Cytotoxic T cell (primary cell): Measurements from ENCODE around the genes UBC and AACS.

DNA sequence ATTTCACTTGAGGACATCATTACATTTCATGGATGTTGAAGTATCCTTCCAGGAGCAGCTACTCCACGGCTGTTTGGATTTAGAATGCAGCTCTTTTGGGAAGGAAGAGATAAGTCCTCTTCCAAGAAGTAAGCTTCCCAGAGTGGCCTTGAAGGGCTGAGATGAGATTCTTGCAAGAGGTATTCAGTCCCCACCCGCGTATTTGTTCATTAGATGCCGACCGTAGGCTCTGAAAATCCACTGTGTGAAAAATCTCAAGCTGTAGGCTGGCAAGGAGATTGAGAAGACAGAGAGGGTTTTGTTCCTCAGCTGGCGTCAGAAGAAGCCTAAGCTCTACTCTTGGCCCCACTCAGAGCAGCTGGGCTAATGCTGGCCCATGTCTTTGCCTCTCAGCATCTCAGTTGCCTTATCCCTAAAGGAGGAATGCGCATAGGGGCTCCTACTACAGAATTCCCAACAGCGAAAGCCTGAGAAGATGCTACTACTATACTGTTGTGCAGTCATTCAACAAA, 131.2 kb upstream of the NCOR2 start:
- PRO-cap, 2 experiments: no peak in any of the 2 experiments

- PRO-cap, 2 experiments: no peak in any of the 2 experiments
These were observed 89.0 kb downstream of the SCARB1 start for GRCh38 chr12:124774653-124775146.

DNA sequence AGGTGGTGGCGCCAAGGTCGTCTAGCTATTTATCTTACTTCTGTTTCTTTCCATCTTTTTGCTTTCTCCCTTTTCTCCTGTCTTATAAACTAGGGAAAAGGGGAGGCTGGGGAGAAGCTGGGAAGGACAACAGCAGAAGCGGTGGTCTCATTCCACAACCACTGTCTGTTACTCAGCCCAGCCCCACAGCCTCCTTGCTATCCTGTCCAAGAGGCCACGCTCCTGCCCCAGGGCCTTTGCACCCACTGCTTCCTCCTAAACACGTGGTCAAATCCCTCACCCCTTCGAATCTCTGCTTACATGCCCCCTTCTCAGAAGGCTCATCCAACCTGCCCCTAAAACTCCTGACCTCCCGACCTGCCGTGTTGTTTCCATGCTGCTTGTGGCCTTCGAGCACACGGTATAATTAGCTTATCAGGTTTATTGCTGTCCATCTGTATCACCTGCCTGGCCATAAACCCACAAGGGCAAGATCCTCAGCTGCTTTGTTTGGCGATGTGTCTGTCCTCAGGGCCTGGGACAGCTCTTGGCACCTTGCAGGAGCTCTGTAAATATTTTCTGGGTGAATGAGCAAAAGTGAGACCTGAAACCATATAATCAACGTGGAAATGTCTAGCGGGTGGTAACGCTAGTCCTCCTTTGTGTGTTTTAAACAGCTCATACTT, 36.1 kb downstream of the SCARB1 start:
- PRO-cap, 2 experiments: no peak in any of the 2 experiments

DNA sequence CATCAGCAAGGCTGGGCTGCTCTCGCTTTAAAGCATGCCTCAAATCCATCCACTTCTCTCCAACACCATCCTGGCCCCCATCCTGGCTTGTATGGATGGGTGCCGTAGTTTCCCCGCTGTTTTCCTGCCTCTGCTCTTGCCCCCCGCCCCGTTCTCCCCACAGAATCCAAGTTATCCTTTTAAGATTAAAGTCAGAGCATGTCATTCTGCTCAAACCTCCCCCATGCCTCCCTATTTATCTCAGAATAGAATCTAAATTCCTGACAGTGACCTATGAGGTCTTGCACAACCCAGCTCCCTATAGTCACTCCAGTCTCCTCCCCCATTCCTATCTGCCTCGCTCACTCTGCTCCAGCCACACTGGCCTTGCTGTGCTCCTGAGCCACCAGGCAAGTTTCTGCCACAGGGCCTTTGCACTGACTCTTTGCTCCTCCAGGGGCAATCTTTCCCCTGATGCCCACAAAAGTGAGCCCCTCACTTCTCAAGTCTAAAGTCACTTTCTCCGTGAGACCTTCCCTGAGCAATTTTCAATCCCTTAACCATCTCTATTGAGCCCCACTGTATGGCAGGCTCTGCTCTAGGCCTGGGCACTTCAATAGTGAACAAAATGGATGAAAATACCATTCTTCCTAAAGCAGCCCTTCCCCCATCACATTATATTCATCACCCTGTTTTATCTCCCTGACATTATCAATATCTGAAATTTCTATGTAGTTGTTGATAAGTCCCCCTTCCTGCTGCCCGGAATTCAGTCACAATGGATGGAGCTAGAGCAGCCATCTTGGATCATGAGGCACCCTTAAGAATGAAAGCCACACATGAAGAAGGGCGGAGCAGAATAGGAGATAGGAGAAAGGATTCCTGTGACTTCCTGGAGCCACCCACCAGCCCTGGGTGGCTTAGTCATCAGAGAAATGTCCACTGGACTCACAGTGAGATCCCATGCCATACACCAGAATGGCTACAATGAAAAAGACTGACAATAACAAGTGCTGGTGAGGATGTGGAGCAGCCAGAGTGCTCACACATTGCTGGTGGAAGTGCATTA, 34.1 kb downstream of the SCARB1 start:
- PRO-cap, 2 experiments: no peak in any of the 2 experiments

DNA sequence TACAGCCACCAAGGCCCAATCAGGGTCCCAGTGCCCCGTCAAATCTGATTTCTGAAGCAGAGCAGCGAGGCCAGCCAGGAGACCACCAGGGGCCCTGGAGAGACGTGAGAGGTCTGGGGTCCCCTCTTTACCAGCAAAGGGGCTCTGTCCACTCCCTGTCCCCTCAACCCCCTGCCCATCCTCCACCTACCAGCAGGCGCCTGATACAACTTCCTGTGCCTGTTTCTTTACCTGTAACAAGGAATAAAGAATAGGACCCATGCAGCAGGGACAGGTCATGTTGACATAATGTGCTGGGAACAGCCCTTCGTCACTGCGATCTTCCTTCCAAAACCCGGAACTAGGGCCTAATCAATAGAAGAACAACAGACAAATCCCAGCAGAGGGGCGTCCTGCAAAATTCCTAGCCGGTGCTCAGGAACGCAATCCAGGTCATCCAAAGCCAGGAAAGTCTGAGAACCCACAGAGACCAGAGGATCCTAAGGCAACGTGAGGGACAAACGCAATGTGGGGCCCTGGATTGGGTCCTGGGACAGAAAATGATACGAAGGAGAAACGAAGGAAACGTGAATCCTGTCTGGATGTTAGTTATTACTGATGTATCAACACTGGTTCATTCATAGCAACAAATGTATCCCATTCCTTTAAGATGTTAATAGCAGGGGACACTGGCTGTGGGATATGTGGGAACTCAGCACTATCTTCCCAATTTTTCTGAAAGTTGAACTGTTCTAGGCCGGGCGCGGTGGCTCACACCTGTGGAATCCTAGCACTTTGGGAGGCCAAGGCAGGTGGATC, 32.0 kb downstream of the SCARB1 start:
- PRO-cap, 2 experiments: no peak in any of the 2 experiments

- PRO-cap, 2 experiments: peak in 2 of 2 experiments; most common plus-strand start chr12:124914202 (in 2); most common minus-strand start chr12:124914091 (in 2)
These were observed at the start of gene UBC for GRCh38 chr12:124913869-124914722. TSS of gene UBC (minus strand) at chr12:124914650.

- PRO-cap, 2 experiments: no peak in any of the 2 experiments
These were observed 2.3 kb upstream of the UBC start for GRCh38 chr12:124916717-124917119.

DNA sequence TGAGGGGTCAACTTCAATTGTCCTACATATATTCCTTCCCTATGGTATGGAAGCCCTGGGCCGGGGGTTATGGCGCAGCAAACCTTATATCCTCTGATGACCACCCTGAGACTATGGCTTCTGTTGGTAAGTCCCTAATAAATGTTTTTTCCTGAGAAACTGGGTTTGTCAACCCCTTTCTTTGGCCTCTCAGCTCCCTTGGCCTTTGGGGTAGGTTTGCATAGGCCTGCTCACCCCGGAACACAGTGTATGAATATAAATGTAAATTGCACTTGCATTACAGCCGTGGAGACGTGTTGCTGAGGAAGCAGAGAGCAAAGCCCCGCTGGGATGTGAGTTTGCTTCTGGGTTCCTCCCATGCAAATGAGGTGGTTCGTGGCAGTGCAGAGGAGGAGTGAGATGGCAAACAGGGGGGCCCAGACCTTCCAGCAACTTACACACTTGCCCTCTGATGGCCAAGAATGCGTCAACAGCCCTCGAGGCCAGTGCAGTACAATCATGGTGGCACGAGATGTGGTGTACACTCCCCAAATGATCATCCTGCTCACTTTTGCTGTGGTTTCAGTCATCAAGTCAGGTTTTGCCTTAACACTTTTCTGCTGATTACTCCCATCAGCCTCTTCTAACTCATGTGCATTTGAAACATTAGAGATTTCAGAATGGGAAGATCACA, 6.6 kb upstream of the UBC start:
- PRO-cap, 2 experiments: no peak in any of the 2 experiments

DNA sequence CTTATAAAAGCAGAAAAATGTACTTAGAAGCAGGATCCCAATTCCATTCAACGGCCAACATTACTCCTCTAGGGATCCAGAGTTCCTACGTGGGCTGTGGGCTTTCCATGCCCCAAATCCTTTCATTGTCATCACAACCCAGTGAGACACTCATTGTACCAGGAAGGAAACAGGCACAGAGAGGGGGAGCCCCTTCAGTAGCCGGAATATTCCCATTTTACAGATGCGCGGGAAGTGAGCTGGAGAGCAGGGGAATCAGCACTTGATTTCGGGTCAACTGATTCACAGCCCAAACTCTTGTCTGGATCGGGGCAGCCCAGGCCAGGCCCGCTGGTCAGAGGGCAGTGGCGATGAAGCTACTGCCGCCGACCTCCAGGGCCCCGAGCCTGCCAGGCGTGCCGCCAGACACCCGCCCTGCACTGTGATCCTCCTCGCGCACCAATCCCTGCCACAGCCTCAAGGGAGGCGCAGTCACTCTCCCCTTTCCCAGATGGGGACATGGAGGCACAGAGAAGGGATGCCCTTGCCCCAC, 9.0 kb downstream of the DHX37 start:
- PRO-cap, 2 experiments: no peak in any of the 2 experiments

DNA sequence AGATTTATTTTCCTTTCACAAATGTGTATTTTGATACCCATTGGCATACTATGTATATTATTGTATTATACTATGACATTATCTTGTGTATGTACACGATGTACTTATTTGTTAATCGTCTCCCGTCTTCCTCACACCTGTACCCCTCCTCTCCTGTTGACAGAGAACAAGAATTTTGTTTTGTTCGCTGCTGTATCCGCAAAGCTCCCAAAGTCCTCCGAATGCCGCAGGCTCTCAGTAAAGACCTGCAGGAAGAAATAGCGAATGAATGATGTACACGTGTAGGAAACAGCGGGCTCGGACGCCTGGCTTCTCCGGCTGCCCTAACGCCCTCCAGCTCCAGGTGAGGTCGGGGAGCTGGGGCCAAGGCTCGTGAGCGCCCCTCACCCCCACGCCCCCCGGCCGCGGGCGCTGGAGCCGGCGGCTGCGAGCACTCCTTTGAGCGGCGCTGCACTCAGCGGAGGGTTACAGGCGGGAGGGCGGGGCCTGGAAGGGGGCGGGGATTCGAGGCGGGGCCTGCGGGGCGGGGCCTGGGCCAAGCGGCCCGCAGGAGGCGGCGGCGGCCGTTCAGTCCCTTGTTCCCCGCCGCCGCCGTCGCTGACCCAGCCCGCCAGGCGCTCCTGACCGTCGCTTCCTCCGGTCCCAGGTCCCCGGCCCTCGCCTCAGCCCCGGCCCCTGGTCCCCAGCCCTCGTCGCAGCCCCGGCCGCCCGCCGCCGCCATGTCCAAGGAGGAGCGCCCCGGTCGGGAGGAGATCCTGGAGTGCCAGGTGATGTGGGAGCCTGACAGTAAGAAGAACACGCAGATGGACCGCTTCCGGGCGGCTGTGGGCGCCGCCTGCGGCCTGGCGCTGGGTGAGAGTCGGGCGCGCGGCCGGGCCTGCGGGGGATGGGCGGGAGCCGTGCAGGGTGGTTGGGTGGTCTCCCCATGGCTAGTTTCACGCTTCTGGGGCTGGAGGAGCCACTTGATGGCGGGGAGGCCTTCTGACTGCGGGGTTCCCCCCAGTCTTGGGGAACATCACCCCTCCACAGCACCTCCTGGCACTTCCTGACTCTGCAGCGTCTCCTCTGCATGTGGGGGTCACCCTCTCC, at the start of gene AACS:
AACS (plus strand) TSS at position 570 of the 1,089 bp plus-strand sequence.
- PRO-cap, 2 experiments: peak in 2 of 2 experiments; most common plus-strand start position 578 of the sequence (in 2); most common minus-strand start position 762 of the sequence (in 2)

DNA sequence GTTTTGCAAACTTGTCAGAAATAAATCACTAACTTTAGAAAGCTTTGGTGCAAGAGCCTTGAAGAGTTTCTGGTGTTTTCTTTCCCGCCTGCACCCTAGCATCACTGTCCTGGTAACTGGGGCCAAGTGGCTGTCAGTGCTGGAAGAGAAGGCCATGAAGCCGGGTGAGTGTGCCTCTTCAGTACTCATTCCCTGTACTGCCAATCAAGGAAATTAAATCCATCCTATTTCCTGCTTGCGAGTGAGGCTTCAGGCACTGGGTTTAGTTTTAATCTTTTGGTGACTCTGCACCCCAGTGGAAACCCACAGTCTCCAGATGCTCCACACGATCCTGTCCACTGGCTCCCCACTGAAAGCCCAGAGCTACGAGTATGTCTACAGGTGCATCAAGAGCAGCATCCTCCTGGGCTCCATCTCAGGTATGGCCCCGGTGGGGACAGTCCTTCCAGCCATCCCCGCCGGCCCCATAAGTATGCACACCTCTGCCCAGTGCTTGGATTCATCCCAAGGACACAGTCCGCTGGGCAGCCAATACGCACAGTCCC, 59.4 kb downstream of the AACS start:
- PRO-cap, 2 experiments: no peak in any of the 2 experiments

DNA sequence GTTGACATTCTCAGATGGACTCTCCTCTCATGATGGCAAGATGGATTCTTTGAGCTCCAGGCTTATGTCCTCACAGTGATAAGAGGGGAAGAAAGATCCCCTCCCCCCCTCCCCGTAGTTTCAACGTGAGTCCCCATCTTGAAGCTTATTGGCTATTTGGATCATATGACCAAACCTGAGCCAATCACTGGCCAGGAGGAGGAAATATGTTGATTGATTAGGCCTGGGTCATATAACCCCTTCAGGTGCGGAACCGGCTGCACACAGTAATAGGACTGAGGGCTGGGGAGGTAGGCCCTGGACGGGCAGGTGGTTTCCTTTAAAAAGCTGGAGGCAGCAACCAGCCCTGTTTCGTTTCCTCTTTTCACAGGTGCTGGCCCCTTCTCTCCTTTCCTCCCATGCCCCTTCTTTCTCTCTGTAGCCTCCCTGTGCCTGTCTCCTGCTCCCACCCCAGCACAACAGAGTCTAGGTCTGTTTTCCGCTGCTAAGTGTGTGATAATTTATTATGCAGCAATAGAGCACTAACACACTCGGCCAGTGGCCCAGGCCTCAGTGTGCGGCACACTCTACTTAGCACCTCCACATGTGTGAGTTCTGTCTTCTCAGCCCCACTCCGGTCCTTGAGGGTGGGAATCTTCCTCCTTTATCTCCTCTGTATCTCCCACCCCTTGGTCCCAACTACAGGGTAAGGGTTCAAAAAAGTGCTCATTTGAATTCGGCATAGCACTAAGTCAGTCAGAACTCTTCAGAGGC, 36.4 kb upstream of the TMEM132B start:
- PRO-cap, 2 experiments: no peak in any of the 2 experiments

GRCh38 chr12:125330805-125331325, 144.7 kb downstream of the TMEM132B start:
- PRO-cap, 2 experiments: no peak in any of the 2 experiments

DNA sequence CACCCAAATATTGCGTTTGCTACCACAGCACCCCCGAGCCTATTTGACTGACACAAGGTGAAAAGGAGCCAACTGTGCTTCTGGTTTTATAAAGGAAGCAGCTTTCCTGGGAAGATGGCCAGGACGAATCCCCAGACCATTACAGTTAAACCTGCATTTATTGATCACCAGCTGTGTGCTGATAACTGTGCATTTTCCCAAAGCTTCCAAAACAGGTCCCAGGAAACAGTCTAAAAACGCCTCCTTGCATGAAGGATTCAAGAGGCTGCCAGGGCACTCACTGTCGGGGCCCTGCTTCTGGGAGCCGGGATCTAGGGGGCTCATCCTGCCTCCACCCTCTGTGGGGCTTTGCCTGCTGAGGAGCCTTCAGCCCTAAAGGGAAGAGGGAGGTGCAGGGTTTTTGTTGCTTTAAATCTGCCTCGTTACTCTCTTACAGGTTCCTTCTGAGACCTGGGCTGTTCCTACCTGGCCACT, 270.0 kb downstream of the TMEM132B start:
- PRO-cap, 2 experiments: no peak in any of the 2 experiments

GRCh38 chr12:127059990-127061017, 1206.7 kb upstream of the TMEM132C start:
- PRO-cap, 2 experiments: no peak in any of the 2 experiments

DNA sequence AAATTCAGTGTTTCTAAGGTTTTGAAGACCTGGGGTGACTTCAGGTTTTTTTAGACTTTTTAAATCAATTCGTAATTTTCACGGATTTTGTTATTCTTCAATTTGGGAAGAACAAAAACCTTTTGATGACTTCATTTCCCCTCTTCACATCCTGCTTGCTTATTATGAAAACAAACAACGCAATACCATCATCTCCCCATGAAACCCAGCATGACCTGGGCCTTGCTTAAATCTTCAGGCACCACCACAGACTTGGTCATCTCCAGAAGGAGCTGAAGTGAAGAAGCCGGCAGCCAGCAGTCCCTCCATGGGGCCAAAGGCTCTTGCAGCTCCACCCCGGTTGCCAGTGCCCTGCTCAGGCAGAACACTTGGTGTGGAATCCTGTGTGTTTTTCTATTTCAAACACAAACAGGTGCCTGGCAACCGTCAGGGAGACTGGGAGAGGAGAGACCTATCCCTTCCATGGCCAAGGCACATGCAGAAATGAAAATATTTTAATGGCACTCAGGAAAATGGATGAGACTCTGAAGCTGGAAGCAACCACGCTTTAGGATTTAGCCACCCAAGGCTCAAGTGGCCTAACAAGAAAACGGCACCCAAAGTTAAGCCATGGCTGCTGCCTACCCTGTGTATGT, 982.9 kb upstream of the TMEM132C start:
- PRO-cap, 2 experiments: no peak in any of the 2 experiments

GRCh38 chr12:127316938-127317347, 950.0 kb upstream of the TMEM132C start:
- PRO-cap, 2 experiments: peak in 1 of 2 experiments; most common minus-strand start chr12:127317167 (in 1)

GRCh38 chr12:127943720-127944049, 323.3 kb upstream of the TMEM132C start:
- PRO-cap, 2 experiments: no peak in any of the 2 experiments

DNA sequence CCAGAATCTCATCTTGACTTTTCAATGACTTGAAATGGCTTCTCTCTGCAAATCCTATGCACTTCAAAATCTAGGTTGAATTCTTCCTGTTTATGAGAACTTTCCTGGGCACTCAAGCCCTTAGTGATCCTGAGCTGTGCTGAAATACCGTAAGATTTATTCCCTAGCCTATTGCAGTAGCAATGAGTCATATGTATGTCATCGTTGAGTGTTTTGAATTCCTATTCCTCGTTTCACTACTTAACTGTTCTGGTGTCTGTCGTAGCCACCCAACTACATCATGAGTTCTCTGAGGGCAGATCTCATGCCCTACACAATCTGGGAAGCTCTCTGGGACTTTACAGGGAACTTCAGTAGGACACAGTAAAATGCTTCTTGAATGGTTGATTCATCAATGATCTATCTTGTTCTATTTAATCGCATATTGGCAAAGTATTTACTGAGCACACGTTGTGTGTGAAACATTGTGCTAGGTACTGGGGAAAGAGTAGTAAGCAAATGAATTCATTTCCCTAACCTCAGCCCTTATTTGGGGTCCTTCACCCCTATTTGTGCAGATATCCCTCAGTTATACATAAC, 190.7 kb upstream of the TMEM132C start:
- PRO-cap, 2 experiments: no peak in any of the 2 experiments

DNA sequence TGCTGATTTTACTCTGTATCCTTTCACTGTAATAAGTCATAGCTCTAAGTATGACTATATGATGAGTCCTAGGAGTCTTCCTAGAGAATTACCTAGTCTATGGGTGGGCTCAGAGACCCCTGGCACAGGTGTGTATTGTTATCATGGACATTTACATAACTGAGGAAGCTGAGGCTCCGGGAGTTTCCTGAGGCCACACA, 58.7 kb upstream of the TMEM132C start:
- PRO-cap, 2 experiments: no peak in any of the 2 experiments